ENCODE measurements around a stretch of chr7.

- PRO-cap: no peak
- RAMPAGE, long total RNA, 3 experiments: no peak in any of the 3 experiments
Measured at GRCh38 chr7:106658894-106659550, 1.9 kb downstream of the CCDC71L start.

GRCh38 chr7:106863419-106863937, 1.6 kb upstream of the PIK3CG start:
- PRO-cap: no peak
- RAMPAGE, long total RNA, 3 experiments: no peak in any of the 3 experiments

DNA sequence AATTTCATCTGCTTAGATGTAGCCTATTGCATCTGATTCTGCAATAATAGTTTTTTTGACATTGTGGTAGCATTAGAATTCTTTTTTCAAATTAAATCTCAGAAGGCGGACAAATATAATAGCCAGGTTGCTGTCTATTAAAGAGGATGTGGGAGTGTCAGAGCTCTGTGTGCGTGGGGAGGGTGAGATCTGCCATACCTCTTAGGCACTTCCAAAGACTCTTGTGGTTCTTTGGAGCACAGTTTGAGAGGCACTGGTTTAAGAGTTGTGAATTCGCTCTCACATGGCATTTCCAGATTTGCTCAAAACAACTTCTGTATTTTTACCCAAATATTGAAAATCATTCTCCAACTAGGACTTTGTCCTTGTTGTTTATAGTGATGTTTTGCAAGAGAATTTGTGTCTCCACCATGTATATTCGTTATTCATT, 14.0 kb downstream of the PIK3CG start:
- PRO-cap: no peak
- RAMPAGE, long total RNA, 3 experiments: no peak in any of the 3 experiments

- PRO-cap: no peak
- RAMPAGE, long total RNA, 3 experiments: no peak in any of the 3 experiments
Measured at GRCh38 chr7:107640769-107641322, 19.8 kb upstream of the SLC26A4 start.

DNA sequence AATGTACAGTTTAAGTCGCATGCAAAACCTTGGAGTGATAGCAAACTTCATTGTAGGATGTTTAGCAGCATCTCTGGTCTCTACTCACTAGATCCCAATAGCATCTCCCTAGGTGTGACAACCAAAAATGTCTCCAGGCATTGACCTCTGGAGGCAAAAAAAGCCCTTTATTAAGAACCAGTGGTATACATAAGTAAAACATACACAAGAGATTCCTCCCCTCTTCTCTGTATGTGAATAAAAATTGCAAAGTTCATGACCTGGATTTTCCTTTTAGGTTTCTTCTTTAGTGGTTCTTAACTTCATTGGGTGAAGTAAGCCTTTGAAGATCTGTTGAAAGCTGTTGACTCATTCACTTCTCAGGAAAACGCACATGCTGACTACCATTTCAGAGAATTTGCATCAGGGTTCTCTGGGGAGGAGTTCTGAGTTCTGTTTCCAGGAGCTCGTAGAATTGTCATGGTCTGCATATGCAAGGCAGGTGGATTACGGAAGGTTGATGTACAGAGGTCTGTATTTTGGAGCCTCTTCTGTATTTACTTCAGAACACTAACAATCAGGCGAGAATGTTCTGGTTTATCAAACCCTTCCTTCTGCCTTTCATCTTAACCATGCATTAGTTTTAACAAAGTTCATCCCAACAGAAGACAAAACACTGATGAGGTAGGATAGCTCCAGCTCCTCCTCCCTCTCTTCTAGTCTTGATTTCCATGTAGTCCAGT, 993 bp upstream of the SLC26A4 start:
- PRO-cap: no peak
- RAMPAGE, long total RNA, 3 experiments: no peak in any of the 3 experiments

GRCh38 chr7:107661380-107662402, 1.1 kb downstream of the SLC26A4 start:
- PRO-cap: no peak
- RAMPAGE, long total RNA, 3 experiments: no peak in any of the 3 experiments

- PRO-cap: no peak
- RAMPAGE, long total RNA, 3 experiments: no peak in any of the 3 experiments
Measured at GRCh38 chr7:107971637-107972549, 31.1 kb downstream of the LAMB1 start.

DNA sequence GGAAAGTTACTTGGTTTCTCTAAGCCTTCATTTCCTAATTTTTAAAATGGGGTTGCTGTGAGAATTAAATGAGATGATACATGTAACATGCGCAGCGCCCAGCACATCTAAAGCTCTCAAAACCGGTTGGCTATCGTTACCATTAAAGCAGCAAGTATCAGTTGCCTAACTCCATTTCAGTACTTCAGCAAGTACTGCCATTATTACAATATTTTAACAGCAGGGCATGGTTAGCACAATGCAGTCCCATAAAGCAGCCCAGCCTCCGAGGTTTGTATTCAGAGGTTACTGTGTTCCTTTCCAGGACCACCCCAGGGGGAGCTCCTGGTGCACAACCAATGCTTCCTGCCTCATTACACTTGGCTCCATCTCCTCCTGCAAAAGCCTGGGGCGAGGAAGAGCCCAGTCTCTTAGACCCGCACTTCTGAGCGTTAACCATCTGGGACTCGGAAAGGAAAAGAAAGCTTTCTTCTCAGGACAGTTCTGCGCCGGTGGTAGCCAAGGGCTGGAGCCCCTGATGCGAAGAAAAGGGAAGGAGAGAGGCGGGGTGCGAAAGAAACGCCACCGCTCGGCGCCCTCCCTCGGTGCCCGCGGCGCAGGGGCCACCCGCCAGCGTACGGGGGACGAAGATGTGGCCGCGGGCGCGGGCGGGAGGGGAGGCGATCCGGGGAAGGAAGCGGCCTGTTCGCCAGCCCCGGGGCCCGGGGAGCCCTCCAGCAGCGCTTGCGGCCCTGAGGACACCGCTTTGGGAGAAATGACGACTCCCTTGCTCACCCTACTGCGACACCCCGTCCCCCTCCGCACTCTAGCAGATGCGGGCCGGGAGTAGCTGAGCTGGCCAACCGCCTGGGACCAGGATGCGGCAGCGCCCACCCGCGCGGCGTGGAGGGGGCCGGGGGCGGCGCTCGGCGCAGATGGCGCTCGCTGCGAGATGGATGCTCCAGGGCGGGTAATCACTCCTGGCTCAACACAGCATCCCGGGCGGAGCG, 1.5 kb downstream of the NRCAM start:
- PRO-cap: bidirectional peak, plus-strand start at position 913 of the sequence, minus-strand start at position 777 of the sequence
- RAMPAGE, long total RNA, 3 experiments: no peak in any of the 3 experiments

GRCh38 chr7:108481187-108481800, 25.1 kb upstream of the NRCAM start:
- PRO-cap: no peak
- RAMPAGE, long total RNA, 3 experiments: no peak in any of the 3 experiments

DNA sequence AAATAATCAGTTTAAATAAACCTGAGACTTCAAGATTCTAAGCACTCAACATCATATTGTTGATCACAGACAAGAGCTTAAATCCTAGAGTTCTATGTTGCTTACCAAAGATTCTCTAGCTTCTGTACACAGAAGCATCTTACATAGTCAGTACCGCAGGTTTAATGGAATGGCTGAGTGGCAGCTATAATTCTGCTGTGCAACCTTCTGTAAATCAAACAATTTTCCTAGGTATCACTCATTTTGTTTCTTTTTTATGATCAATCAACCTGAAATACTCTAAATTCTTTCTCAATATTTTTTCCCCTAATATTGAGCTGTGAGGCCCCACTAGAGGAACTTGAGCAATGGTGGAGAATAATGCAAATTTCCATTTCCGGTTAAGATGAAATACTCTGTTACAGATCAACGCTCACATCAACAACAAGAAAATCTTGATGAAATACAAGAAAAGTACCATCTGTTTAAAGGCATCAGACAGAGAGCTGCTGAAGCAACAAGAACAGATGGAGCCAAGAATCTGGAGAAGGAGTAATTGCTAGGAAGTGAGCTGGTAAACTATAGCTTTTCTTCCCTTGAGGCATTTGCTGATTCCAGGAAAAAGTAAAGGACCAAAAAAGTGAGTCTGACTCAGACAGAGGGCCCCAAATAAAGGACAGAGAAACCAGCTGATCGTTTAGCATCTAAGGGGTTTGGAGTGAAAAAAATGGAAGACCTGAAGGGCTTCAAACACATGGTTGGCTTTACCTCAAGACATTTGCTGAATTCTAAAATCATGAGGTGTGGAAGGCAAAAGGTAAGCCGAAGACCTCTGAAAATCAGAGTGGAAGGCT, 22.6 kb downstream of the PNPLA8 start:
- PRO-cap: no peak
- RAMPAGE, long total RNA, 3 experiments: no peak in any of the 3 experiments

DNA sequence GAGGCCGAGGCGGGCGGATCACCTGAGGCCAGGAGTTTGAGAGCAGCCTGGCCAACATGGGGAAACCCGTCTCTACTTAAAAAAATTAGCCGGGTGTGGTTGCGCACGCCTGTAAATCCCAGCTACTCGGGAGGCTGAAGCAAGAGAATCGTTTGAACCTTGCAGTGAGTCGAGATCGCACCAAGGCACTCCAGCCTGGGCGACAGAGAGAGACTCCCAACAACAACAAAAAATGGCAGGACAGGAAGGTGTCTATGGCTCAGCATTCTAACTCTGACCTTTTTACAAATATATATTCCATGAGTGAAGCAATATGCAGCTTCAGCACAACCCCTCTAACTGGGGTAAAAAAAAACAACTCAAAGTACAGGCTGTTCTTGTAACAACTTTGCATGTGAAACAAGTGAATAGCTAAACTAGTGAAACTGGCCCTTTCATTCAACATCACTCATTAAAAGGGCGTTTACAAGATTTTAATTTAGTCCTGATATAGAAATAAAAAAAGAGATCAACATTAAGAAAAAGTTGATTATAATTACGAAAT, 1.3 kb downstream of the PNPLA8 start:
- PRO-cap: no peak
- RAMPAGE, long total RNA, 3 experiments: no peak in any of the 3 experiments

DNA sequence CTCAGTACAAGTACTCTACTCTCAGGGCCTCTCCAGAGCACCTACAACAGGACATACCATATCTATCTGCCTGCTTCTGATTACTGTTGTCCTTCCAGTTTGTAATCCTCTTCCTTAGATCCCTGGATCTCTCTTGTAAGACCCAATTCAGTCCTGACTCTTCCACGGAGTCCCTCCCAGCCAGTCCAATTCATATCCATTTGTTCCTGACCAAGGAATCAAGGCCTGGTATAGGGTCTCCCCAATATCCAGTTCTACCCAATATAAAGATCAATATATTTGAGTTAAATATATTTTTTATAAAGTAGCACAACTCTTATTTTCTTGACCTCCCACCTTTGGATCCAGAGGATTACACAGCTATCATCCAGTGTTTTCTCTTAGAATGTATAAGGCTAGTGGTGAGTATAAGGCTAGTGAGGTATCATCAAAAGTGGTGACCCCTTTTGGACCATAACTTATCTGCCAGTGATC, 416.1 kb upstream of the LRRN3 start:
- PRO-cap: no peak
- RAMPAGE, long total RNA, 3 experiments: start-site peak on the minus strand in 1 of 3 experiments, centred at position 400 of the sequence, 5 reads per replicate

DNA sequence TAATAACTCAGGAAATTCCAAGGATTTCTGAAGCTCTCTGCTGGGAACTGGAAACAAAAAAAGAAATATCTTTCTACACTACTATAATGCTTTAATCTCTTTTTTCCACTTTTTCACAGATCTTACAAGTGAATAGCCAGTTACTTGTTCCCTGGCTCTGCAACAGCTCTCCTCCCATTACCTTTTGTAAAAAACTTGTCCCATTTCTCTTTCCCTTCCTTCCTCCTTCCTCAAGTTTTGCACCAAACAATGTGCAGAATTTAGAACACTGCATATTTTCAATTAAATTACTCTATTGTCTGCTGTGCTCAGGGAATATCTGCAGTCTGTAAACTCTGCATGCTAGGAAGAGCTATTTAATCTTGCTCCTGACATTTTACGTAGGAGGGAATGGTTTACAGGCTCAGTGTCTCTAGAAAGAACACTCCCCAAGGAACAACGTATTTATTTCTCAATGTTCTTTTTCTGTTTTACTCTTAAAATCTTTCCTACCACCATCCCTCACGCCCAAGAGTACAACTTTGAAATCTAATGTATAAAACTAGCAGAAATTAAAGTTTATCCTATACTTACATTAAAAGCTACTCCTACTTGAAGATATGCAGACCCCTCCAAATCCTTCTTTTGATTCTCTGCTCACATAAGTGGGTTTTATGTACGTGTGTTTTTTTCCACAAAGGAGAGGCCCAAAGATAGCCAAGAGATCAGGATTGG, 168.9 kb downstream of the IMMP2L start:
- PRO-cap: no peak
- RAMPAGE, long total RNA, 3 experiments: no peak in any of the 3 experiments

DNA sequence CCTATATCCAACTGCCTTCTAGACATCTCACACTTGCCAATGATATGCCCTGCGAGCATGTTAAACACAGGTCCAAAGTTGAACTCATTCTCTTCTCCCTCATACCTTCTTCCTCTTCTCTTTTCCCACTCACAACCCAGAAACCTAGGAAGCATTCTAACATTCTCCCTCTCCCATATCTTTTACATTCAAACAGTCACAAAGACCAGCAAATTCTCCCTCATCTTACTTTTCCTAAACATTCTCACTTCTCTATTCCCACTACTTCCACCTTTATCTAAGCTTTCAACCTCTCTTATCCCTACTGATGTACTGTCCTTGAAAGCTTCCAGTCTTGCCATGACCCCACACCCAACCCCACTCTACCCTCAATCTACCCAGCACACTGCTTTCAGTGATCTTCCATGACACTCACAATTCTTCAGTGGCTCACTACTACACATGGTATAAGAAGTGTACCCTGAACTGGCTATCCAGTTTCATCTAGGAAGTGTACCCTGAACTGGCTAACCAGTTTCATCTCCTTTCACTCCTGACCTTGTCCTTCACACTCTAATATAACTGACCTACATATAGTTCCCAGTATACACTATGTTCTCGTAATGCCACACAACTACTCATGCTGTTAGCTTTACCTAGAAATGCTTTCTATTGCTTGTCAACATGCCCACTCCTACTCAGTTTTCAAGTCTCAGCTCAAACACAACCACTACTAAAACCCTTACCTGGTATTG, 5.3 kb downstream of the IMMP2L start:
- PRO-cap: no peak
- RAMPAGE, long total RNA, 3 experiments: no peak in any of the 3 experiments

DNA sequence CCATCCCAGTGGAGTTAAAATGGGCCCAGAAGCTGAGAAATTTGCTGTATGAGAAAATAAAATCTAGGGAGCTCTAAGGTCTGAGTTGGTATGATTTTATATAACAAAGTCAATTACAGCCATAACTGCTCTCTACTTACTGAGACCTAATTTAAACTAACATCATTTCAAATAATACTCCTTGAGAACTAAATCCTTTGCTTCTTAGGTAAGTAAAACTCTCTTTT, 133.3 kb upstream of the IMMP2L start:
- PRO-cap: no peak
- RAMPAGE, long total RNA, 3 experiments: no peak in any of the 3 experiments

GRCh38 chr7:111803244-111803971, 241.1 kb upstream of the IMMP2L start:
- PRO-cap: no peak
- RAMPAGE, long total RNA, 3 experiments: no peak in any of the 3 experiments

DNA sequence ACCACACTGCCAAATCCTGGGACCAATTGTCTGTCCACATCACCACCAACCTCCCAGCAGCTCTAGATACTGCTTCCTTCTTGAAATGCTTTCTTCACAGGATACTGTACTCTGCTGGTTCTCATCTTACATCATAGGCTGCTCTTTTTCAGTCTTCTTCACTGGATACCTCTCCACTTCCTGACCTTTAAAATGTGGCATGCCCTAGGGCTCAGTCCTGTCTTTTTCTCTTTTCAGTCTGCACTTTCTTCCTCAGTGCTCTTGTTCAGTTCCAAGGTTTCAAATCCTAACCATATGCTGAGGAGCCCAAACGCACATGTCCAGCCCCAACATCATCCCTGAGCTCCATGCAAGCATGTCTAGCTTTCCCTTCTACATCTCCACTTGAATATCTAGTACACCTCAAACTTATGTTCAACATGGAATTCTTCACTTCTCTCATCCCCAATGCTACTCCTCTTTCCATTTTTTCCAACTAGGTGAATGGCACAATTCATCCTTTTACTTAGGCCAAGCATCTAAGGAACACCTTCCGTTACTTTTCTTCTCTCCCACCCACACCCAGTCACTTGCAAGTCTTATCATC, 255.8 kb upstream of the IMMP2L start:
- PRO-cap: no peak
- RAMPAGE, long total RNA, 3 experiments: no peak in any of the 3 experiments

- PRO-cap: no peak
- RAMPAGE, long total RNA, 3 experiments: no peak in any of the 3 experiments
Measured at GRCh38 chr7:111969905-111970432, 236.2 kb downstream of the DOCK4 start.

DNA sequence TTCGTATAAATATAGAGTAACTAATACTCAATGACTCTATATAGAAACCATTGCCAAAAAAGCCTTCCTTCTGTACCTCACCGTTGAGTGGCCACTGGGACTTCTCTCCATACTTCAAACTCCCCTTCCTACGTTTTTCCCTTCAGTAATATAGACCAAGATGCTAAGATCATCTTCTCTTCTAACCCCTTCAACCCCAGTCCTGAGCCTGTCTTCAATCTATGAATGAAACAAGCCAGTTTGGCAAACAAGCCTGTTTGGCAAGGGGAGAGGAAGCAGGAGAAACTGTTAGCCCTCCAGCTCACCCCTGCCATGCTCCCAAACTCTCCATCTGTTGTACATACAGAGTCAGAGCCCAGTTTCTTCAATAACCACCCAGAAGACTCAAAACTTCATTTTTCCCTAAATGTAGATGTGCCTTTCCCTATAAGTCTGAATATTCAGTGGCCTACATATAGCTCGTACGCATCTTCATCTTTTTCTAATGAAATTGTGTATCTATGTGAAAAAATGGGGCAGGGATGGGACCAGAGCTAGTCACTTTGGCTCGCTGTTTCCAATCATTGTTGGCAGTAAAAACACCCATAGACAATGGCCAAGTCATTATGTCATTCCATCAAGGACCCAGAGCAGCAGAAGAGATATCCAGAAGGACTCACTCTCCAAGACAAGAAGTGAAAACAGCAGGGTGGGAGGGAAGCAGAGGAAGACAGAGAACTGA, 87.5 kb downstream of the DOCK4 start:
- PRO-cap: no peak
- RAMPAGE, long total RNA, 3 experiments: no peak in any of the 3 experiments

DNA sequence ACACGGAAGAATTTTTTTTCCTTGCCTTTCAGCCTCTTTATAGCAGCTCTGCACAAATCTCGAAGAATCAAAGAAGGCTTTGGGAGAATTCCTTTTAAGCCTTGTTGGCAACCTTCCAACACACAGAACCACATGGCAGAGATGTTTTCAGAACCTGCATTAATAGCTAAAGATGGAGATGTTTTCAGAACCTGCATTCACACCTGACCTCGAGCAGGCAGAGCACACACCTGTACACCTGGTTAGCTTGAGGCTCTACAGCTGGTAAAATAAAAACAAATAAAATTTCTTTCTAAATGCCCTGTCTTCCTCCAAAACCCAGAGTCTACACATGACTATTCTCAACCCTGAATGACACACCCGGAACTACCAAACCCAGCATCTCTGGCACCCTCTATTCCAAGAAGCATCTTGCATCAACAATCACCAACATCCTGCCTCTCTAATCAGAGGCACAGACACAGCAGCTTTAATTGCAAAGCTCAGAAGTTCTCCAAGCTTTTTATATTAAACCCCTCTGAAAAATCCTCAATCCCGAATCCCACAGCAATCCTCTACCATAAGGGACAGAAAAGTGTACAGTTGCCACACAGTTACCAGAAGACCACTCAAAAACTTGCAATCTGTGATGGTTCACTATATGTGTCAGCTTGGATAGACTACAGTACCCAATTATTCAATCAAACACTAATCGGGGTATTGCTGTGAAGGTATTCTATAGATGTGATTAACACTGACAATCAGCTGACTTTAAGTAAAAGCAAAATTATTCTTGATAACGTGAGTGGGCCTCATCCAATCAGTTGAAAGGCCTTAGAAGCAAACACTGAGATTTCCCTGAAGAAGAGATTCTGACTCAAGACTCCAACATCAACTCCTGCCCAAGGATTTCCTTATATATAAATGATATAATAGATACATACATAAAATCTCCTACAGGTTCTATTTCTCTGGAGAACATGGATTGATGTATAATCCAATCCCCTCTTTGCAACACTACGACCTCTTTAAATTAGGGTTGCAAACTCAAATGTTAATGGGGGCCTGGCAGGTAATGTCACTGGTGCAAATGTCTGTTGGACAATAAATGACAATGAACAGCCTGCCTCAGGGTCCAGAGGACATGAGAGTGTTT, 65.1 kb downstream of the DOCK4 start:
- PRO-cap: no peak
- RAMPAGE, long total RNA, 3 experiments: no peak in any of the 3 experiments